Metastatic Lung Carcinoma in the Adrenal Gland (tissue), 1 donor: Measurements from ENCODE around the gene C2orf74.

DNA sequence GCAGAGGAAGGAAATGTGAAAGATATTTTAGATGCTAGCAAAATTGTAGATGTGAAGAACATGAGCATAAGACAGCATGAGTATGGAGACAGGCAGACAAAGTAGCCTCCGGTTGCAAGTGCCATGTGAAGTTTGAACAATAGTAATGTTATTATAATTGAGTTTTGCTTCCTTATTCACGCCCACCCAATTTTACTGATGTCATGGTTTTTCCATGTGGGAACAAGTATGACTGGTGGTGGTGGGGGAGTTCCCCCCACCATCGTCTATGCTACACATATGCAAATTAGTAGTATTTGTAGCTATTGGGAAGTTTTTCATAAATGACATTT lies 18.1 kb downstream of the REL start:
- PRO-cap, result no peak

GRCh38 chr2:61065481-61065829 lies 216 bp upstream of the SANBR start:
- PRO-cap, result unidirectional peak, plus-strand start at chr2:61065708

DNA sequence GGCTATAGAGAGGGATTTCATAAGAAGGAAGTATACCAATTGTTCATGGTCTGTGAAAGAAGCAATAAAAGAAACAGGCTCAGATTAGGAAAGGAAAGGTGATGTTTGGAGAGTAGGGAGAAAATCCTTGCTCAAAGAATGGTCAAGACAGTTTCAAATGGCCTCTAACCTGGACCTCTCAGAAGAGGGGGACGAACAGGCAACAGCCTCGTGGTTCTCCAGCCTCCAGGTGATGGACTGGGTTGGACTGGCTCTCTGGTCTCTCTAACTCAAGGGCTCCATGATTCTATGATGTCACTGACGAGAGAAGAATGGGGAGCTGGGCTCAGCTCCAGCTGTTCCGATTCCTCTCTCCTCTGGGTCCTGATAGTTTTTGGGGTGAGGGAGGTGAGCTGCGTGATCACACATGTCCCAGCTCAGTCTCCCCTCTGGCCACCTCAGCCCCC lies at the start of gene C2orf74:
Gene C2orf74, plus strand, starts transcription at position 343 of the 446 bp plus-strand sequence.
- PRO-cap, result no peak

- PRO-cap, result unidirectional peak, minus-strand start at chr2:61178450
Observed at GRCh38 chr2:61178176-61178718, 16.3 kb downstream of the C2orf74 start.

DNA sequence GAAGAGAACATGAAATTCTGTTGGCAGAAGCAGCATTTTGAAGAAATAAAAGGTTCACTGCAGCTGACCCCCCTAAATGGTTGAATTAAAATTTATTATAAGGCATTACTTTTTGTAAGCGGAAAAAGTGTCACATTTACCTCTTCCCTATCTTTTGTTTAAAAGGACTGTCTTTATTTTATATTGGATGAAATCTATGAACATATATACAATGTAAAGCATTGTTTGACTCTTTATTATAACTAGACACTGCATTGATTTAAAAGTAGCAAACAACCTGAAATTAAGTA lies 24.7 kb downstream of the C2orf74 start:
- PRO-cap, result no peak

GRCh38 chr2:61187853-61188806 lies 26.1 kb downstream of the C2orf74 start:
- PRO-cap, result no peak

DNA sequence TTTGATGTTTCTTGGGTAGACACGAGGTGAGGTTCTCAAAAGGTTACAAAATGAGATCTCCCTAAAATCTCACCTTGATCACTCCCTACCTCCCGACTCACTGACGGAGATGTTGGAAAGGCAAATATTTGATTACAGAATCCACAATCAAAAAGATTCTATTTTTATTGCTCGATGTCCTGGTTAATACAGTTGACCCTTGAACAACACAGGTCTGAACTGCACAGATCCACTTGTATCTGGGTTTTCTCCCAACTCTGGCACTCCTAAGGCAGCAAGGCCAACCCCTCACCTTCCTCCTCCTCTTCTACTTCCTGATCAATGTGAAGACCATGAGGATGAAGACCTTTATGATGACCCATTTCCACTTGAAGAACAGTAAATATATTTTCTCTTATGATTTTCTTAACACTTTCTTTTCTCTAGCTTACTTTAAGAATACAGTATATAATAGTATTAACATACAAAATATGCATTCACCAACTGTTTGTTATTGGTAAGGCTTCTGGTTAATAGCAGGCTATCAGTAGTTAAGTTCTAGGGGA lies 125.3 kb downstream of the C2orf74 start:
- PRO-cap, result no peak

GRCh38 chr2:61314353-61314786 lies 152.4 kb downstream of the C2orf74 start:
- PRO-cap, result no peak

- PRO-cap, result no peak
Observed at GRCh38 chr2:61482276-61483542, 11.8 kb upstream of the USP34 start.

DNA sequence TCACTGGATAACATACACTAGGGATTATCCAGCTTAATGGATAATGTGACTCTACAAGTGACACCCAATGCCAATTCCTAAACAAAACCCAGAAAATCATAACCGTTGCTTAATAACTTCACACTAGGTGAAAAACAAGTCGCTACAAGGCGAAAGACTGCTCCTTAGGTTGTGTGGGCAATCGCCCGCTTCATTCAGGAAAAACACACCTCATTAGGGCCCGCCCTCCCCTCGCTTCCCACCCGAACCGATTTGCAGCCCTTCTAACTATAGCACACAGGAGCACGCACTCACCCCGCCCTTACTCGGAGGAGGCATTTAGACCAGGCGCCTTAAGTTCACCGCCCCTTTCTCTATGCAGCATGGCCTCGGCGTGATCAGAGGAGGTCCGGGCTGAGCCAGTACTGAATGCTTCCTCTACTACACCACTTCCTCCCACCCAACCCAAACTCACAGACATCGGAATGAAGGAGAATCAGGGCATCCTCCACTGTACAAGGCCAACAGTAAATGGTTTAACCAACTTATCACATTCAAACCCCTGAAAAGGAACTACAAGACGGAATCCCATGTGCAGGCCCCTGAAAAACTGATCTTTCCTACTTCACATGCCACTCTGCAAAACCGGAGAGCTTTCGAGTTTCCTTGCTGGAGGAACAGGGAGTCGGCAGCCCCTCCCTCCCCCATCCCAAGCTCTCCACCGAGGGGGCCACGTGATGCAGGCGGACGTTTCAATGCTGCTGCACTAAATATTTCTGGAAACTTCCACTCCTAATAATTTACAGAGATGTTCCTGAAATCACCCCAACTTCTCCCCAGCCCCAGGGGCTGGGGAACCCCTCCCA lies 1.5 kb downstream of the XPO1 start:
- PRO-cap, result bidirectional peak, plus-strand start at position 380 of the sequence, minus-strand start at position 292 of the sequence; bidirectional peak, plus-strand start at position 700 of the sequence, minus-strand start at position 618 of the sequence

GRCh38 chr2:61970878-61971110 lies 65.3 kb downstream of the COMMD1 start:
- PRO-cap, result no peak

GRCh38 chr2:62099180-62099548 lies 96.8 kb upstream of the B3GNT2 start:
- PRO-cap, result no peak

DNA sequence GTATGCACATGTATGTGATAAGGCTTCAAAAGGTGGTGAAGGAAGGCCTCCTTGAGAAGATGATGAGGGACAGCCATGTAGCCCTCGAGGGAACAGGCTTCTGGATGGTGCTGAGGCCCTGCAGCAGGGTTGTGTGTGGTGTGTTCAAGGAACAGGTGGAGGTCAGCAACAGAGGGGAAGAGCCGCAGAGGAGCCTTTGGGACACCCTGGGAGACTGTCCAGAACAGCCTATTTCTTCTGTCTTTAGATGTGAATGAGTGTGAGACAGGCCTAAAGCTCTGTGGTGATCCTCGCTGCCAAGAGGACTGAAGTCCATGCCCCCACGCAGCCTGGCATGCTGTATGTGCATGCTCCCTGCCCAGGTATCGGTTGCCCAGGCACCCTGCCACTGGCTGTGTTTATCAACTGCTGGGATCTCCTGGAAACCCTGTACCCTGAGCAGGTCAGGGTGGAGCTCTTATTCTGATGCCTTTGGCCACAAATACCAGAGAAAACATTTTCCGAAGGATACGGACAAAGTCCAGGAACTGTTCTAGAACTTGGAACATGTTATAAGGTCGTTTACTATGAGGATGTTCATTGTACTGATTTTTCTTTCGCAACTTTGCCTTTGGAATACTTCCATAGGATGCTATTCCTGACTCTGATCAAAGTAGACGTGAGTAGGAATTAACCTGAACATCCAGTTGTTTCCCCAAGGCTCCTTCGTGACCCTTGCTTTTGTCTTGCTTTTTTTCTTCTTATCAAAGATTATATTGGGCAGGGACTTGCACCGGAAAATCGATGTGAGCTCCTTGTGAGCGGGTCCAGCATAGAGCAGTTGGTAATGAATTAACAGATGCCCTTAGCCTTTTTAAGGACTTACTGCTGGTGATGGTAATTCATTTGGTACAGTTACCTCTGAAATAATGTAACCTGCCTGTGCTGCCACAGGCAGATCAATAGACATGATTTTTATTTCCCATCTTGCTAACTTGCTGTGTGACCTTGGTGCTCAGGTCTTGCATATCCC lies 55.3 kb downstream of the TMEM17 start:
- PRO-cap, result no peak

DNA sequence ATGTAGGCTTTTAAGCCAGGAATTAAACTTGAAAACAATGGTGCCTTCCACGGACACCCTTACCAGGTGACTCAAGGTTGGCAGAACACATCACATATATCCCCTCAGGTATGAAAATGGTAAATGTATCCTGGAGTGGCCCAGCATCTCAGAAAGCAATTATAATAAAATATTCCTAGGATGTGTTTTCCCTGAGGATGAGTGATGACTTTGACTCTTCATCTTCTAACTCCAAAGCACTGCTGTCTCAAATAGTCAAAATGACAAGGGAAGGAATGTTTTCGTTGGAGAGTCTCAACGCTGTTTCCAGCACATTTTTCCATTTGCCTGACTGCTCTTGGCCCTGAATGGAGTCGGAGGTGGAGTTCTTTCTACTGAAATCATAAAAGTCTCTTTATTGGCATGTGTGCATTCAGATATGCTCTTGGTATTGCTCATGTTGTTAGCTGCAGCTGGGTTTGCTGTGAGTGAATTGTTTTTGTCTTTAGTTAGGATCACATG lies 17.0 kb downstream of the TMEM17 start:
- PRO-cap, result no peak

GRCh38 chr2:62506725-62506879 lies 607 bp upstream of the TMEM17 start:
- PRO-cap, result no peak

- PRO-cap, result no peak
Observed at GRCh38 chr2:62698482-62699059, 6.9 kb upstream of the EHBP1 start.

- PRO-cap, result no peak
Observed at GRCh38 chr2:62704970-62705116, 670 bp upstream of the EHBP1 start.

GRCh38 chr2:62903362-62903814 lies 147.2 kb upstream of the OTX1 start:
- PRO-cap, result no peak

DNA sequence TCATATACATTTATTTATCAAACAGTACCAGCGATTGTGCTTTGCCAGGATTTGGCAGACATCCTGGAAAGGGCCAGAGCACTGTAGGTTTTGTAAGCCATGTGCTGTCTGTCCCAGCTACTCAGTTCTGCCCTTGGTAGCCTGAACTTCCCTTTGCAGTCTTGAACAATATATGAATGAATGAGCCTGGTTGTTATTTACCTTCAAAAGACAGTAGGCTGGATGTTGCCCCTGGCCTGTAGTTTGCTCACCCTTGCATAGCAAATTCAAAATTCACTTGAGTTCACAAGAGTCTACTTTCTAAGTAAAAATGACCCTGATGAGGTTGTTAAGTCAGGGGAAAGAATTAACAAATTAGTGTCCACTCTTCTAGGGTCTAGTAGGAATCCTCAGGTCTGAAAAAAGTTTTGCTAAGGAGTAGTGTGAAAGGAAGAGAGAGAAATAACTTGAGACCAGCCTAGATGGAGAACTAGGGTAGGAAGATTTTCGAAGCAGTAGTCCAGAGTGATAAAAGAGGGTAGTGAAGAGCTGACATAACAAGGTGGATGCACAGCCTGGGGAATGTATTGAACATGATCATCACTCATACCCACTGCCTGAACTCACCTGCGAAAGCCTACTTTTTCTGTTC lies 68.3 kb upstream of the OTX1 start:
- PRO-cap, result no peak

DNA sequence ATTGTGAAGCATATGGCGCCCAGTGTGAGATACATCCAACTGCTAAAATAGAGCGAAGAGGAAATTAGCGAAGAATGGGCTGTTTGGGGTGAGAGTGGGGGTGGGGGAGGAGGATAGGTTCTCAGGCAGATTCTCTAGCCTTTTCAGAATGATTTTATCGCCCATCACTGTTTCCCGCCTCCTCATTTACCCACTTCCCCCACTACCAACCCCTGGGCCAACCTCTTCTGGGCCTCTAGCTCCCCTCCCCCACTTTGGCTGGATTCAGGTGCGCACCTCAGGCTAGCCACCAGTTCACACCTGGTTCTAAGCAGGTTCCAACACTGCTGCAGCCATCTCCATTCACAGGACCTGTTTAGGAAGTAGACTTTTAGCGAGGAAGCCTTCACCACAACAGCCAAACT lies 6.1 kb upstream of the OTX1 start:
- PRO-cap, result no peak